ENCODE measurements around a stretch of chr10.

- PRO-cap, 2 experiments, result no peak in any of the 2 experiments
Observed at GRCh38 chr10:80473584-80474609, 19.8 kb downstream of the TSPAN14 start.

- PRO-cap, 2 experiments, result no peak in any of the 2 experiments
Observed at GRCh38 chr10:80536494-80536972, 1.2 kb upstream of the SH2D4B start.

DNA sequence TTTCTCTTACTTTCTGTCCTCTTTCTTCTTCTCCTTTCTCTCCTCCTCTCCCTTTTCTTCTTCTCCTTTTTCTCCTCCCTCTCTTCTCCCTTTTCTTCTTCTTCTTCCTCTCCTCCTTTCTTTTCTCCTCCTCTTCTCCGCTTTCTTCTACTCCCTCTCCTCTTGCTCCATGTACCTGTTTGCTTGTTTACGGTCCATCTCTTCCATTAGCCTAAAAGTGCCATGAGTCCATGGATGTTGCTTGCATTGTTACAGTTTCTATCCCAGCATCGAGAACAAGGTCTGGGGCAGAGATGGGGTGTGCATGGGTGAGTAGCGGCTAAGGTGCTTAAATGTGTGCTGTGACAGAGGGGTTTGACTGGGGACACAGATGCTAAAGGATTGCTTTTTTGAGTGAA is 7.7 kb downstream of the SH2D4B start:
- PRO-cap, 2 experiments, result no peak in any of the 2 experiments

GRCh38 chr10:80662678-80663475 is 125.2 kb downstream of the SH2D4B start:
- PRO-cap, 2 experiments, result no peak in any of the 2 experiments

GRCh38 chr10:80896859-80897465 is 359.3 kb downstream of the SH2D4B start:
- PRO-cap, 2 experiments, result no peak in any of the 2 experiments

DNA sequence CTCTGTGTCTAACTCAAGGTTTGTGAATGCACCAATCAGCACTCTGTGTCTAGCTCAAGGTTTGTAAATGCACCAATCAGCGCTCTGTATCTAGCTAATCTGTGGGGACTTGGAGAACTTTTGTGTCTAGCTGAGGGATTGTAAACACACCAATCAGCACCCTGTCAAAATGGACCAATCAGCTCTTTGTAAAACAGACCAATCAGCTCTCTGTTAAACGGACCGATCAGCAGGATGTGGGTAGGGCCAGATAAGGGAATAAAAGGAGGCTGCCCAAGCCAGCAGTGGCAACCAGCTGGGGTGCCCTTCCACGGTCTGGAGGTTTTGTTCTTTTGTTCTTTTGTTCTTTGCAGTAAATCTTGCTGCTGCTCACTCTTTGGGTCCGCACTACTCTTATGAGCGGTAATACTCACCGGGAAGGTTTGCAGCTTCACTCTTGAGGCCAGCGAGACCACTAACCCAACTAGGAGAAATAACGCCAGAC is 90.2 kb upstream of the NRG3 start:
- PRO-cap, 2 experiments, result no peak in any of the 2 experiments

GRCh38 chr10:83272586-83273038 is 866.7 kb upstream of the GHITM start:
- PRO-cap, 2 experiments, result no peak in any of the 2 experiments

GRCh38 chr10:83564929-83565325 is 574.4 kb upstream of the GHITM start:
- PRO-cap, 2 experiments, result no peak in any of the 2 experiments

DNA sequence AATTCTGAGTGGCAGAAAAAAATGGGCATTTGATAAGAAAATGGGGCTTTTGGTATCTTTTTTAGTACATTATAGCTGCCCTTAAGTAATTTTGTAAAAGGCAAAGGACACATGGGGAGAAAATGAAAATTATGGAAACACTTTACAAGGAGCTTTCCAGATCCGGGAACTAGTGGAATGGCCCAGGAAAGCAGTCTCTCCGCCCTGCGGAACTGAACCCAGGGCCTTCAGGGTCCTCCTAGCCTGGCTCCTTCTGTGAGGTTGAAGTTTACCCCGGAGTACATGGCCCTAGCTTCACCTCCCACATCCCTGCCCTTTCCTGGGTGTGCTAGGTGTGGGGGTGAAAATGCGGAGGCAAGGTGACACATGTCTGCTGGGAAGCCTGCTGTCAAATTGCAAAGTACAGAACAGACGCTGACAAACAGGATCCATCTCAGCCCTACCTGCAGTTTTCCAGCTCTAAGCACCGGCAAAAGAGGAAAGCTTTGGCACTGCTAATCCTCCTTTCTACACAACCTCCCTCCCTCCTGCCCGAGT is 14.6 kb upstream of the GPR15LG start:
- PRO-cap, 2 experiments, result no peak in any of the 2 experiments

DNA sequence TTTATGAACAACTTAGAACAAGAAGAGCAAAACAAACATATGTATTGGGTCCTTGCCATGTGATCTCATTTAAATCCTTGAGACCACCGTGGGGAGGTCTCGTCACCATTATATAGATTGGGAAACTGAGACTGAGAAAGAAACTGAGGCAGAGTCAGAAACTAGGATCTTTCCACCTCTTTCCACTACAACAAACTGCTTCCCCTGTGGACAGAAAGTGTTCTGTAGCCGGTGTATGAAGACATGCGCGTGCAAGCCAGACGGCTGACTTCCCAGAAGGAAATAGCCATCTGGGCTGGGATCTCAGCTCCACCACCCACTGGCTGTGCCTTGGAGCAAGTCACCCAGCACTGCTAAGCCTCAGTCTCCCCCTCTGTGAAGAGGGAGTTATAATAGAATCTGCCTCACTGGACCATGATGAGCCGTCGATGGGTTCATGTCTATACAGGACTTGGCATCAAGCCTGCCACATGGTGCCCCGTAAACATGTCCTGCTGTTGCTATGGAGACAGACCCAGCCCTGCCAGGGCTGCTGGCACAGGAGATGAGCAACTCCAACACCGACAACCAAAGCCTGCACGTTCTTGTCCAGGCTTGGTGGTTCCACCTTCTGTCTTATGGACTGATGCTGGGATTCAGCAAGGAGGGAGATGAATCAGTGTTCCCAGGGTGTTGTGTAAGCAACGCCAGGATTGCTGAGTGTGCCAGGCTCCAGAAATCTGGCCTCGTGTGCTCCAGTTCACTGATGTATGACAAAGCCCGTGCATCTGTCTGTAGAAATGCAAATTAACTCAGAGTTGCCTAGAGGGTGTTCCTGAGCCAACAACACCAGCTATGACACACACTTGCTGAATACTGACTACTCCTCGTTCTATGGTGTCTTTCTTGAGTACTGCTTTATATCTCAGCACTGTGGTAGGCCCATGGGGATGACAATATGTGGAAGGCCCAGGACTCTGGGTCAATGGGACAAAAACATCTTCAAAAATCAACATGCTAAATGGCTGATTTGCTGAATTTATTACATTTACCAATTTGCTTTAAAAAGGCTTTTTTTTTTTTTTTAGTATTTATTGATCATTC is 5.6 kb downstream of the GPR15LG start:
- PRO-cap, 2 experiments, result no peak in any of the 2 experiments

GRCh38 chr10:84200926-84201619 is 6.7 kb downstream of the CDHR1 start:
- PRO-cap, 2 experiments, result no peak in any of the 2 experiments

- PRO-cap, 2 experiments, result no peak in any of the 2 experiments
Observed at GRCh38 chr10:84606921-84607458, 278.6 kb downstream of the CCSER2 start.

GRCh38 chr10:85946977-85947536 is 419.5 kb downstream of the GRID1 start:
- PRO-cap, 2 experiments, result no peak in any of the 2 experiments

DNA sequence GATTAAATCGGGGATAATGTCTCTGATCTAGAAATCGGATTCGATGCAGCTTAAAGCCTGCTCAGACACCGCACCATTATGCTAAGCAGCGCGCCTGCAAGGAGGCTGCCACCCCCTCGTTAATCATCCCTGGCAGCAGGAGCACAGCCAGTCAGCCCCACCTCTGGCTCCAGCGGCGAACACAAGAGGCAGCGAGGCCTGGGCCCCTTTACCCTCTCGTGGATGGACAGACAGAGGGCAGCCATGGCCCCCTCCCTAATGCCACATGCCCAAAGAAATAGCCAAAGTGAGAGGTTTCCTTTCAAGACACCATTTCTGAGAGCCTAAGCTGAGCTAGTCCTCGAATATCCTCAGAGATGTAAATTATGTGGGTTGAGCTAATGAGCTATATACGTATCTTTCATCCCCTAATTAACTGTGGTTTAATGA is 122.1 kb downstream of the GRID1 start:
- PRO-cap, 2 experiments, result no peak in any of the 2 experiments

DNA sequence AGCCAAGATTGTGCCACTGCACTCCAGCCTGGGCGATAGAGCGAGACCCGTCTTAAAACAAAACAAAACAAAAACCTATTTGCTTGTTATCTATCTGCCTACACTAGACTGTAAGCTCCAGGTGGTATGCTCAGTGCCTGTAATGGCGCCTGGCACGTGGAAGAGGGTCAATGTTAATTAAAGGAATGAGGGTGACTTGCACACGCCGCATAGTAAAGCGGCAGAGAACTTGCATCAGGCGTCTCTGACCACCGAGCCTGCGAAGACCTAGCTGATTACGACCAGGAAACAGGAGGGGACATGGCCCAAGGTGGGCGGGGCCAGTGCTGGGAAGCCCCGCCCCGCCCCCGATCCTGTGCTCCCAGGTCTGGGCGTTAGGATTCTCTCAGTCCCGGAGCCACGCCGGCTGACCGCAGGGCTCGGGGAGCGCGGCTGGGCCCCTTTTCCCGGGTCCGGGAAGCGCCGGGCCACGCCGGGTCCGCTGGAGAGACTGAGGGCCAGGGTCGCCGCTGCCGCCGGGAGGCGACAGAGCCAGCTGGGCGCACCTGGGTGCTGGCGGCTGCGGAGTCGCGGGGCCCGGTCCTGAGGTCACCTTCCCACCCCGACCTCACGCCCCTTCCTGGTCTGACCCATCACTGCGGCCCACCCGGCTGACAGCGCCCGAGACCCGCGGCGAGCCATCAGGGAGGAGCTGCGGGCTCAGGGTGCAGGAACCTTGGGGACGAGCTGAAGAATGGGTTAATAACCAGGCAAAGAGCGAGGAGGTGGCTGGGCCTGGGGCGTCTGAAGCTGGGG is 22.9 kb upstream of the GRID1 start:
- PRO-cap, 2 experiments, result no peak in any of the 2 experiments

- PRO-cap, 2 experiments, result no peak in any of the 2 experiments
Observed at GRCh38 chr10:86689302-86689844, 21.1 kb downstream of the LDB3 start.

GRCh38 chr10:86712420-86712701 is 44.0 kb downstream of the LDB3 start:
- PRO-cap, 2 experiments, result no peak in any of the 2 experiments

- PRO-cap, 2 experiments, result peak in 1 of 2 experiments; most common plus-strand start chr10:86757321 (in 1); most common minus-strand start chr10:86757295 (in 1)
Observed at GRCh38 chr10:86757214-86757705, 841 bp downstream of the BMPR1A start.

DNA sequence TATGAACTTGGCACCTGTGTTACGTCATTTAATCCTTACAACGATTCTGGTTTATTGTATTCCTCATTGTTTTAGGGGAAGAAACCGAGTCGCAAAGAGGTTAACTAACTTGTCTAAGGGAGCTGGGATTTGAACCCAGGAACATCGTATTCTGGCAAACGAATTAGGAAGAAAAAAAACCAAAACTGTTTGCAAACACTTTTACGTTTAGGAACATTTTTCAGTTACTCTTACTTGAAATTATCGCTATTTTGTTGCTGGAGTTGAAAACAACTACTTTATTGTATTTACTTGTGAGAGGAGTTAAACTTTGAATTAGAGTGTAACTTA is 1.3 kb downstream of the BMPR1A start:
- PRO-cap, 2 experiments, result no peak in any of the 2 experiments

GRCh38 chr10:86795088-86795782 is 38.8 kb downstream of the BMPR1A start:
- PRO-cap, 2 experiments, result no peak in any of the 2 experiments

Data from cytotoxic T cell (primary cell).